Lung (tissue), 4 donors: Measurements from ENCODE around the gene RAB17.

DNA sequence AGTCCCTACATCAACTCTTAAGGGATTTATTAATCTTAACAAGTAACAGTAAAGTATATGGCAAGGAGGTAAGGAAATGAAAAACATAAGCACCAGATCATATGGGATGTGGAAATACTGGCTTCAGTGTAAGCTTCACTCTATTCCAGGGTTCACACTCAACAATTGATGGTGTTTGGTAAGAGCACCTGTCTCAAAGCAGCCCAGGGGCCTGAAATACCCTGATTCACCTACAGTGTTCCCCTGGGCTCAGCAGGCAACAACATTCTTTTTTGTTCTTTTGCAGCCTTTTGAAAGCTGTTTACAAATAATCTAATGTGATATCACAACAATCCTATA lies 1.2 kb upstream of the MLPH start:
- PRO-cap: no peak
- RAMPAGE, long total RNA: no peak

DNA sequence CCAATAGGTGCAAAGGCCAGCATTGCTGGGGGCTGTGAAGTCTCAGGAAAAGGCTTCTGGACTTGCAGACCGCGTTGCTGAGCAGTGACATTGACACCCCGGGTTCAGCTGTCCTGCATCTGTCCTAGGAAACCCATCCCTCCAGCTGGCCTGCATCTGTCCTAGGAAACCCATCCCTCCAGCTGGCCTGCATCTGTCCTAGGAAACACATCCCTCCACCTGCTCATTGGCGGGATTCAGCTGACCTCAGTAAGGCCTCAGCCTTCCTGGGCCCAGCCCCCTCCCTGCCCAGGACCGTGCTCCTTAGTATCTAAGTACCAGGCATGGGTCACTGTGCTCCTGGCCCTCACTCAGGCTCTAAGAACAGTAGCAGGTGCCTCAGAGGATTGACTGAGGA lies 1.2 kb downstream of the MLPH start:
- PRO-cap: no peak
- RAMPAGE, long total RNA: no peak
- RRBS: no CpG with 5 or more reads among the region's 5 CpGs

DNA sequence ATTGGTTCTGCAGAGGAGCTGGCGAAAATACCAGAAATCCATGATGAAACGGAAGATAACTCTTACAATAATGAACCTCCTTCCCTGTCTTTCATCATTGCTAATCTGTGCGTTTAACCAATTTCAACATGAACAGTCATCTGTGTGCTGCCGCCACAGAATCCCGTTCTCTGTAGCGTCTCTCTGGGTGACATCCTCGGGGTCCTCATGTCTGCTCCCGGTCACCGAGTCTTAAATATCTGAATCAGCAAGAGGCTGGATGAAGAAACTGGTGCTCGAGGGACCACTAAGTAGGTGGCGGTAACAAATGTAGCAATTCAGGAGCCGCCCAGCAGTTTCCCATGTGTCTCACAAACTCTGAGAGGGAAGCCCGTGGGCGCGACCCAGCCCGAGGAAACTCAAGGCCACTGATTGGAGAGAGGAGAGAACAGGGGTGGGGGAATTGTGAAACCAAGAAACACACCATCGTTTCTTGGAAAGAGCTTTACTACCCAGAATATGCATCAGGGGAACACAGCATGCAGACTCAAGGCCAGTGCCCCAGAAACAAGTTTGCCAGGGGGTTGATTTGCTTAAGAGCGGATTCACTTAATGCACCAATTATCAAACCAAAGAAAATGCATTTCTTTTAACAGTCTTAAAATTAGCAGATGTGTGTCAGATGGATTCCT lies 10.7 kb downstream of the MLPH start:
- PRO-cap: no peak
- RAMPAGE, long total RNA: no peak
- RRBS: no CpG with 5 or more reads among the region's 18 CpGs

- PRO-cap: no peak
- RAMPAGE, long total RNA: no peak
- RRBS: no CpG with 5 or more reads among the region's 18 CpGs
Observed at GRCh38 chr2:237500589-237501483, 13.8 kb downstream of the MLPH start.

GRCh38 chr2:237502464-237502913 lies 15.4 kb downstream of the MLPH start:
- PRO-cap: no peak
- RAMPAGE, long total RNA: no peak
- RRBS: no CpG with 5 or more reads among the region's 7 CpGs

DNA sequence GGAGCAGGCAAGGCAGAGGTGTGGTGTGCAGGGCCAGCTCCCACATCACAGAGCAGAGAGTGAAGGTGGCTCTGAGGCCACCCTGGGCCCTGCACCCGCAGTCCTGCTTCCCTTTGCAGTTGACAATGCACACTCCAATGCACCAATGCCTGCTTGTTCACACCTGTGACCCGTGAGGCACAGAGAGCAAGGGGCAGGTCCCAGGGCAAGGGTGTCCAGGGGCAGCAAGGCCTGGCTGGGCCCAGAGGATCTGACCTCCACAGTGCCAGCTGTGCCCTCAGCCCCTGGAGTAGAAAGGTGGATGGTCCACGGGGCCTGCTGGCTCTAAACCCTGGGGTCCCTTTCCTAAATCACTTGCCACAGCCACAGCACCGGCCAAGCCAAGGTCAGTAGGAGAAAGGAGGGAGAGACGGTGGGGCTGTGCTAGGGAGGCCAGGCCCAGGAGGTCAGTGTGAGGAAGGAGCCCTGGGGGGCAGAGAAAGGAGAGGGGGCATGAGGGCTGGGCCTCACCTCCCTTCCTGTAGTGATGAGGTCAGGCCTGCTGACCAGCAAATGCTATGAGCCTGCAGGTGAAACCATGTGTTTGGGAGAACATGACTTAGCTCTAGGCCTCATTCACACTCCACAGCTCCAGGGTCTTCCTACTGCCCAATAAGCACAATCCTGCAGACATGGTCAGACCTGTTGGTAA lies 29.0 kb downstream of the MLPH start:
- PRO-cap: no peak
- RAMPAGE, long total RNA: no peak
- RRBS: no CpG with 5 or more reads among the region's 5 CpGs

GRCh38 chr2:237538712-237539165 lies 27.6 kb upstream of the PRLH start:
- PRO-cap: no peak
- RAMPAGE, long total RNA: no peak
- RRBS: 94% methylated on average over 4 of the region's 14 CpGs

DNA sequence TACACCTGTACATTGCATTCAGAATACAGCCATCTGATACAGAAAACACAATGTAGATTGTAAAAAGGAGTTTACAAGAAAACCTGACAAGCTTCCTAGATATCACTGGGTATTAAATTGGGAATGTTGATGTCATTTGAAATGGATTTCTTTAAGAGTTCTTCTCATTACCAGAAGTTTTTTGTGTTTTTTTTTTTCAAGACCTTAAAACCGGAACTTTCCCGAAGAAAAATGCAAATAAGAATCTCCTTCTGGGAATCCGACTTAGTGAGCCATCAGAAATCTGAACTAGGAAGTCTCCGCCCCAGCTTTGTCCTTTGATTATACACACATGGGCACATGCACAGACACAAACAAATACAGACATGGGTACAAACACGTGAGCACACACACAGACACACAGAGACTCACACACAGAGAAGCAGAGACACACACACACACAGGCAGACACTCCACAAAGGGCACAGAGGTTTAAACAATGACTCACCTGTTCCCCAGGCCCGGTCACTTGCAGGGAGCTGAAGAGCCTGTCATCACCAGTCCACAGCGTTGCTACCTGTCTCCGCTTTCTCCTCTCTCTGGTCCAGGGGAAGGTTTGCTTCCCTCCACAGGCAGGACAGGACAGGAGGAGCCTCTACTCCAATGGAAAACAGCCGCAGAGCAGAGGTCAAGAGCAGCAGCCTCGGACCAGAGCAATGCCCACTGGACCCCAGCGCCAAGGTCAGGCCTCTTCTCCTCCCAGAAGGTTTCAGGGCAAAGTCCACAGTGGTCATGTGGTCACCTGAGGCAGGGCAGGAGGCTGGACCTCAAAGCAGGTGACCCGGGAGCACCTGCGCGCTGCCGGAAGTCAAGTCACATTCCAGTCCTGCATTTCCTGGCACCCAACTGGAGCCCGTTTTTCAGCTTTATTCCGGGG lies at the start of gene RAB17:
Gene RAB17, minus strand, starts transcription at position 755 of the 916 bp plus-strand sequence.
- PRO-cap: no peak
- RAMPAGE, long total RNA: no peak
- RRBS: 39% methylated on average over 3 of the region's 17 CpGs

DNA sequence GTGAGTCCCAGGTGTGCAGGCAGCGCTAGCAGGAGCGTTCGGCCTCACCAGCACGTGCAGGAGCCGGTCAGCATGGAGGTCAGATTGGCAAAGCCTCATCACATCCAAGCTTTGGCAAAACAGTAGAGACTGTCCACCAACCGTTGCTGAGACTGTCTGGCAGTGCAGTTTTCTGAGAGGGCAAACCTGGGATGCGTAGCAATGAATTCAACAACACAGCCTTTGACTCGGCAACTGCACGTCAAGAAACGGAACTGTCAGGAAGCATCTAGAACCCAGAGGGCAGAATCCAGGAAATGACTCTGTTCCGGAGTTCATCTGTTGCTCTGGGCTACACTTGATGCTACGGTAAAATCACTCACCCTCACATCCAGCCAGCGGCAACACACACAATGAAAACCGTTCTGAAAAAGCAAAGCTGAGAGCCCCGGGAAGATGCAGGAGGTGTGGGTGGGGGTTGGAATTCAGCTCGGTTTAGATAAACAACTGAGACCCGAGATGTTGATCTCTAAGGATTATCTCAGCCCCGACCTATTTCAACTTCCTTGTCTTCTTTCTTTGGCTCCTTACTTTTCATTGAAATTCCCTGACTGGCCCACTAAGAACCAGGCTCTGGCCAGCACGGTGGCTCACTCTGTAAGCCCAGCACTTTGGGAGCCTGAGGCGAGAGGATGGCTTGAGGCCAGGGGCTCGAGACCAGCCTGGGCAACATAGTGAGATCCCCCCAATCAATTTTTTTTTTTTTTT lies 13.2 kb upstream of the RAB17 start:
- PRO-cap: no peak
- RAMPAGE, long total RNA: no peak
- RRBS: 12% methylated on average over 3 of the region's 21 CpGs

DNA sequence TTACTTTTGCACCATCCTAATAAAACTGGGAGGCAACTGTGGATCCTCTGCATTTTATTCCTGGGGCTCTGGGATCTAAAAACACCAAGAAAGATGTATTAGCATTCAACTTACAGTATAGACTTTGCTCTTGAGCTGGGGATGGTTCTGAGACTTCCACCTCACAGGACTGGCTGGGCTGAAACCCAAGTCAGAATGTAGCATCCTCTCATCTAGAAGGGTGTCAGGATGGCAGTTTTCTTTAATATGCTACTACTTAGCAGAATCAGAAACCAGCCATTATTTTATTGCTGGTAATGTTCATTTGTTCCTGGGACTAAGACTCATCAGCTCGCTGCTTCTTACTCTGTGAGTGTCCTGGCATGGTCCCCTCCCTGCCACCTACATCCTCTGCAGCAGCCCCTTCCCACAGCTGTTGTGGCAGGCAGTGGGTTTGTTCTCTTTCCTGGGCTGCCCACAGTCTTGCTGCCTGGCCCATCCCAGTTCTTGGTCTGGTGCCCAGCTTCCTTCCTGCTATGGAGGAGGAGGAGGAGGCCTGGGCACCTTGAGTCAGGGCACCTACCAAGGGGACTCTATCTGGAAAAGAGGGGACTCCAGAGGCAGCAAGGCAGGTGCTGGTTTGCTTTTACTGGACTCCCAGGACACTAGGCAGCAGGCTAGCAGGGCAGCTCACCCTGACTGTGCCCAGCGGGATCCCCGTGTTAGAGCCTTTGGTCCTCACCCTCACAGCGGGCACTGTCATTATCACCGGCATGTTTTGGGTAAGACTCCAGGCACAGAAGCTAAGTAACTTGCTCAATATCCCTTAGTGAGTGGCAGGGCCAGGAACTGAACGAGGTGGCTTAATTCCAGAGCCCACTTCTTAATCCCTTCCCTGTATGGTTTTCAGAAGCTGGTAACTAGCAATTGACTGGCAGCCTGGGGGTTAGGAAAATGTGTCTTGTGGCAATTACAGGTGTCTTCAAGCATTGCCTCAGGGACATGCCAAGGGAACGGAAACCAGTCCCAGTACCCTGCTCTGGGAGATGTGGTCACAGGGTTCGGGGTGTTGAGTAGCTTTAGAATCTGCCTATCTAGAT lies 62.1 kb downstream of the LRRFIP1 start:
- PRO-cap: no peak
- RAMPAGE, long total RNA: no peak
- RRBS: no CpG with 5 or more reads among the region's 8 CpGs

DNA sequence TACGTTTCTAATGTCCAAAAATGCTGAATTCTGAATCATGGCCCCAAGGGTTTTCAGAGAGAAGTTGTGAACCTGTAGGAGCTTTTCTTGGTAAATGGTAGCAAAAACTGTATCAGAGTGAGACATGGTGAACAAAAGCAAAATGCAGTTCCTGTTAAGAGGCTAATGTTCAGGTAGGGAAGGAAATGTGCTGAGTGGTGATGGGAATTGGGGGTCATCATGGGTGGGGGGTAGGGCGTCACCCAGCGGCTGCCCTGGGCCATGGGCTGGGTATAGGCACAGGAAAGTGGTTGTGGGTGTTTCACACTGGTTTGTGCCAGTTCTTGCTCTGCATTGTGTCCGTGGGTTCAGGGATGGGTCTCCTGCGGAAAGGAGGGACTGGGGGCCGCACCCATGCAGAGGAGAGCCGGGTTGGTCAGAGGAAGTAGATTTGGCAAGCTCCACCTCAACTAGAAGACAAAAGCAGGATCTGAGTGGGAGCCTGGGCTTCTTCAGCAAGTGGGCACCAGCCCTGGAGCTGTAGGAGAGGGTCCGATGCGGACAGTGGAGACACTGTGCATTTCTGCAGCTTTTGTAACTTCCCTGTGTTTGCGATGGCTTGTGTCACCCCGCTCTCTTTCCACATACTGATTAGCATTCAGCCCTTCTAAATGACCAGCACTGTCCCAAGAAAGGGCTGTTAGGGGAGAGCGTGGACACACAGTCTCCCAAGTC lies 67.0 kb downstream of the LRRFIP1 start:
- PRO-cap: no peak
- RAMPAGE, long total RNA: no peak
- RRBS: no CpG with 5 or more reads among the region's 12 CpGs

- PRO-cap: no peak
- RAMPAGE, long total RNA: no peak
- RRBS: no CpG with 5 or more reads among the region's 10 CpGs
Observed at GRCh38 chr2:237721532-237722133, 76.9 kb upstream of the RBM44 start.

DNA sequence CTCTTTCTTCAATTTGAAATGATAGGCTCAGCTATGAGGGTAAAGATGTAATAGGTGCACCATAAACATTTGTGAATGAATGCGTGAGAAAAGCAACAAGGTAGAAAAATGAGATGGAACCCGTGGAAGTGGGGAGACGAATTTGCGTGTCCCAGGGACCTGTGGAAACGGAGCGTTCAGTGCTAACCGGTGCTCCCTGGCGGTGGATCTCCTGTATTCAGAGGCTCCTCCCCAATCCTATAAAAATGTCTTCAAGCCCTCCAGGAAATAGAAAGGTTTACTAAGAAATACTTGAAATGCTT lies 62.9 kb upstream of the RBM44 start:
- PRO-cap: no peak
- RAMPAGE, long total RNA: no peak
- RRBS: no CpG with 5 or more reads among the region's 8 CpGs

DNA sequence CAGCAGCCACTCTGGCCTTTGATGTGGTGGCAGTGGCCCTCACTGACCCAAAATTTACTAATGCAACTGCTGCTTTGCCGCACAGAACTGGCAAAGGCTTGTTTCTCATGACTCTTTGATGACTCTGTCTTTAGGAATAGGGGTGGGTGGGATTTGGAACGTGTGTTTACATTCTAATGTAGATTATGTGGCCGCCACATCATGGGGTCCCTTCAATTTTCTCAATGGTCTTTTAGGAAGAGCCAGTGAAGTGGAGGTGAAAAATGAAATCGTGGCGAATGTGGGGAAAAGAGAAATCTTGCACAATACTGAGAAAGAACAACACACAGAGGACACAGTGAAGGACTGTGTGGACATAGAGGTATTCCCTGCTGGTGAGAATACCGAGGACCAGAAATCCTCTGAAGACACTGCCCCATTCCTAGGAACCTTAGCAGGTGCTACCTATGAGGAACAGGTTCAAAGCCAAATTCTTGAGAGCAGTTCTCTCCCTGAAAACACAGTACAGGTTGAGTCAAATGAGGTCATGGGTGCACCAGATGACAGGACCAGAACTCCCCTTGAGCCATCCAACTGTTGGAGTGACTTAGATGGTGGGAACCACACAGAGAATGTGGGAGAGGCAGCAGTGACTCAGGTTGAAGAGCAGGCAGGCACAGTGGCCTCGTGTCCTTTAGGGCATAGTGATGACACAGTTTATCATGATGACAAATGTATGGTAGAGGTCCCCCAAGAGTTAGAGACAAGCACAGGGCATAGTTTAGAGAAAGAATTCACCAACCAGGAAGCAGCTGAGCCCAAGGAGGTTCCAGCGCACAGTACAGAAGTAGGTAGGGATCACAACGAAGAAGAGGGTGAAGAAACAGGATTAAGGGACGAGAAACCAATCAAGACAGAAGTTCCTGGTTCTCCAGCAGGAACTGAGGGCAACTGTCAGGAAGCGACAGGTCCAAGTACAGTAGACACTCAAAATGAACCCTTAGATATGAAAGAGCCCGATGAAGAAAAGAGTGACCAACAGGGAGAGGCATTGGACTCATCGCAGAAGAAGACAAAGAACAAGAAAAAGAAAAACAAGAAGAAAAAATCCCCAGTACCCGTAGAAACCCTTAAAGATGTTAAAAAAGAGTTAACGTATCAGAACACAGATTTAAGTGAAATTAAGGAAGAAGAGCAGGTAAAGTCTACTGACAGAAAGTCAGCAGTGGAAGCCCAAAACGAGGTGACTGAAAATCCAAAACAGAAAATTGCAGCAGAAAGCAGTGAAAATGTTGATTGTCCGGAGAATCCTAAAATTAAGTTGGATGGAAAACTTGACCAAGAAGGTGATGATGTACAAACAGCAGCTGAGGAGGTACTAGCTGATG lies 35.7 kb upstream of the RBM44 start:
- PRO-cap: no peak
- RAMPAGE, long total RNA: no peak
- RRBS: no CpG with 5 or more reads among the region's 17 CpGs

- PRO-cap: no peak
- RAMPAGE, long total RNA: no peak
- RRBS: no CpG with 5 or more reads among the region's 2 CpGs
Observed at GRCh38 chr2:237782160-237782416, 16.5 kb upstream of the RBM44 start.

- PRO-cap: no peak
- RAMPAGE, long total RNA: no peak
- RRBS: no CpG with 5 or more reads among the region's 29 CpGs
Observed at GRCh38 chr2:237858278-237859437, 765 bp upstream of the RAMP1 start.

GRCh38 chr2:237863599-237864017 lies 4.2 kb downstream of the RAMP1 start:
- PRO-cap: no peak
- RAMPAGE, long total RNA: no peak
- RRBS: no CpG with 5 or more reads among the region's 11 CpGs

DNA sequence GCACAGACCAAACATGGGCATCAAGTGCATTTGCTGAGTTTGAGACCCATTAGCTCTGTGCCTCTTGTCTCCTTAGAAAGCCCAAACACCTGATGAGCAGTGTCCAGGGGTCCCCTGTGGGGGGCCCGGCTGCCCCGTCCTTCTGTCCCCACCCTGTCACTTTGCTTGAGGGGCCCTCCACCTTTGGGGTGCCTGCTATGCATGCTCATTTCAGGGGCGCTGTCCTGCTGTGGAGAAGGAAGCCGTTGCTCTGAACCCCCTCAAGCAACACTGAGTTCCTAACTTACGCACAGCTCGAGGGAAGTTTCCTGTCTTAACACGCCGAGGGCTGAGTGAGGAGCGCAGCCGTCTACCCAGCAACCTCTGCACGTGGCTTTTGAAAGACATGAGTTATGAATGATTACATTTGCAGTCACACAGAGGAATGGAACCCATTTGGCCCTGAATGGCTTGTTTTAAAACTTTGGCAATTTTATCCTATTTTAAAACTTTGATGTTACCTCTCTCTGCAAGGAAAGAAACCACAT lies 13.9 kb downstream of the RAMP1 start:
- PRO-cap: no peak
- RAMPAGE, long total RNA: no peak
- RRBS: no CpG with 5 or more reads among the region's 11 CpGs

DNA sequence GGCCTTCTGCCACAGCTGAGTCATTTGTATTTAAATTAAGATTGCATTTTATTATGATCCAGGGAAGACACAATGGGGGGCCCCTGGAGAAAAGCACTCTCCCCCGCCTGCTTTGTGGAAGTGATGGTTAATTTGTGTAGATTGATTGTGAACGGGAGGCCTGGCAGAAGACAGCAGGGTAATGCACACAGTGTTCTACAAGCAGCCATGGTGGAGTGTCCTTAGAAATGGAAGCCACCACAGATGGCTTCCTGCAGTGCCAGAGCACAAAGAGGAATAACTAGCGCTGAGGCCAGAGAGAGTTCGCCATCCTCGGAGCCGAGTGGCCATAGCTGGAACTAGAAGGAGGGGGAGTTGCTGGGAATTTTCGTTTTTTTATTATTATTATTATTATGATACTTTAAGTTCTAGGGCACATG lies 19.7 kb downstream of the RAMP1 start:
- PRO-cap: no peak
- RAMPAGE, long total RNA: no peak
- RRBS: no CpG with 5 or more reads among the region's 7 CpGs

DNA sequence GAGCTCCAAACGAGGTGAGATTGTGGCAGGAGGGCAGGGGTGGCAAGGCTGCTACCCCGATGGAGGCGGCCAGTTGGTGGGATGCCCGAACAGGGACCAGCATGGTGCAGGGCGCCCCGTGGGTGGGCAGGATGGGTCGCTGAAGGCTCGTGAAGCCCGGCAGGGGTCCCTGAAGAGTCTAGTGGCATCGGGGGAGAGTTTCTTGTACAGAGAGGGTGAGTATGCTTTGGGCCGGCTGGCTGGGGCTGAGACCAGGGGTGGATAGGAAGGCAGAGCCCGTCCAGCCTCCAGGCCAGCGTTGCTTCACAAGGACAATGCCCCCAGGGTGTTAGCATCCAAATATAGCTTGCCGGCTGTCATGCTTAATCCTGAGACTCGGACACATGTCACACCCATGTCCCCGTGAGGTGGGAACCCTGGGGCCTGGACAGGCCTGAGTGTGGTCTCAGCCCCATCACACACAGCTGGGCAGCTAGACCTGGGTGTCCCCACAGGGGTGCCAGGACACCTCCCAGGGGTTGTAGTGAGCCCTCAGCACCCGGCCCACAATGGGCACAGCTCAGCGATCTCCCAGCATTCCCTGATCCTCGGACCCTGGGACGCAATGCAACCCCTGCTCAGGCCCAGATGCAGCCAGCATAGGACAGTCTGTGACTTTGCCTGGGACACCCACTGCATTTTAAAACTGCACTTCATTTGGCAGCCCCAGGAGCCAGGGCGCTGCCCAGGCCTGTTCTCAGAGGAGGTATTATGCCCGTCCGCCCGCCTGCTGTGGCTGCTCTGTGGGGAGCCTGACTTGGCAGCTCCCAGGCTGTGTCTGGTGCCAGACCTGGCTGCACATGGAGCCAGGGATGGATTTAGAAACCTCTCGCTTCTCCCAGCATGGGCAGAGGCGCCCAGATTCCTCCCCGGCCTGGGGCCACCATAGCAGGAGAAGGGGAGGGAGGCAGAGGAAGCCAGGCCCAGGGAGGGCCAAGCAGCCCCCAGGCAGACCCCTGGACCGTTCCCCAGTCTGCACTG lies 36.4 kb downstream of the RAMP1 start:
- PRO-cap: no peak
- RAMPAGE, long total RNA: no peak
- RRBS: no CpG with 5 or more reads among the region's 28 CpGs